HTR-8/SVneo (cell line): ENCODE data around the genes KRTAP1-1, KRTAP2-2, KRTAP4-5 and KRTAP9-1.

GRCh38 chr17:40548425-40548895, 16.8 kb downstream of the CCR7 start:
- RRBS: no CpG with 5 or more reads among the region's 9 CpGs

- RRBS: no CpG with 5 or more reads among the region's 16 CpGs
These were observed 8.3 kb downstream of the CCR7 start for GRCh38 chr17:40556777-40557488.

DNA sequence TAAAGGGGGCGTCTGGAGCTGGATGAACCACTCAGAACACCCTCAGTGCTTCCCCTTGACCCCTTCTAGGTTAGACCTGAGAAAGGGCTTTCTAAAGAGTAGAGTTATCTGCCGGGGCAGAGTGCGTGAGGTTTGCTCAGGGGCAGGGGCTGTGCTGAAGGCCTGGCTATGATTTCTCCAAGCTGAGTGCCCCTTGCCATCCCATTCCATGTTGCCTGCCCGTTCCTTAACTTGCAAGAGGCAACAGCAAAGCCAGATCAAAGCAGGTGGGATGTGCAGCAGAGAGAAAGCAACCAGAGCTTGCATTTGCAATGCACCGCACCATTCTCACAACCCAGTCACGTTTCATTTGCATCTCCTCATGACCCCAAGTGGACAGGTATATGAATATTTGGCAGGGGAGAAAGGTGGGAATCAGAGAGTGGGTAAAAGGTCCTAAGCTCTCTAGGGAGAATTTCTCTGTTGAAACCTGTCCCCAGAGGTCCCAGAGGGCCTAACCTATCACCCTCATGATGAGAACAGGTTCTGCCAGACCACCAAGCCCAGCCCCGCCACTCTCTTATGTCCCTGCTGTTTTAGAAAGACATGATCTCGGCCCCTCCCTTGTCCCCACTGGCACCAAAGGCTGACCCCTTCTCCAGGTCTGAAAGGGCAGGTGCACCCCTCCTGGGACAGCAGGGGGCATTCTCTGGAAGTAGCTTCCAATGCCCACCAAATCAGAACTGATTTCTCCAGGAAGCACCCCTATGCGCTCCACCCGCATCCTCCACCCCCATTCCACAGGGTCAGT, 521 bp downstream of the CCR7 start:
- RRBS: no CpG with 5 or more reads among the region's 10 CpGs

DNA sequence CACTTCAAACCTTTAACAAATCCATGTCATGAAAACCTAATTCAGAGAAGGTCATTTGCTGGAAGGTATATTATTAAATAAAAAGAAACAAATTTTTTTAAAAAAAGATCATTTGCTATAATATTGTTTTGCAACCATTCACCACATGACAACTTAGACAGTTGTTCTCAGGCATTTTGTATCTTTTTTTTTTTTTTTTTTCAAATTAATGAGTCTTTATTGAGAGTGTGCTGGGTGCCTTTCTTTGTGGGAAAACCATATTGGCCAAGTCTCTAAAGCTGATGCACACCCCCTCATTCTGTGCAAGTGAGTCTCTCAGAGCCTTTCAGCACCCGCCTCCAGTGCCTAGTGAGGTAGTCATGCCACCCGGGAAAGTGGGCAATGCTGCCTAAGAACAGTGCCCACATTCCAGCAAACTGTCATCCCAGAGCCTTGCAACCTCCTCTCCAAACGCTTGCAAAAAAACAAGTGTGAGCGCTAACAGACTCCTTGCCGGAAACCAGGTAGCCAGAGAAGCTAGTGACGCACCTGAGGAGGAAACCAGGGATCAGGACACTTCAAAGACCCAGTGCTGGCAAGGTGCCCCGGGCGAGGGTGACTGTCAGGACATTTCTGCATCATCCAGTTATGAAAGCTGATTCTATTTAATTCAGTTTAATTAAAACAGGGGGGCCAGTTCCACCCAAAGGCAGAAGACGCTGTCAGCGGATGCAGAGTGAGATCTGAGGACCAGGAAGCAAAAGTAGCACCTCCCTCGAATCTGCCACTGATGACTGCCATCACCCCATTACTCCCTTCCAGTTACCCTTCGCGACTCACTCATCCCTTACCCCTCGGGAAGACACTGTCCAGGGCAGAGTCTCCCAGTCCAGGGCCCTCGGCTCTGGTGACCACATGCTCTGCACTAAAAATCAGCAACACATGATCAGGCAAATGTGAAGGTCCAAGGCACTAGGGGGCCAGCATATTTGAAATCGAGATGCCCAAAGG, 34.9 kb downstream of the SMARCE1 start:
- RRBS: 66% methylated on average over 5 of the region's 16 CpGs

- RRBS: 87% methylated on average over 13 of the region's 34 CpGs
These were observed 2.9 kb downstream of the KRT27 start for GRCh38 chr17:40779494-40779864.

DNA sequence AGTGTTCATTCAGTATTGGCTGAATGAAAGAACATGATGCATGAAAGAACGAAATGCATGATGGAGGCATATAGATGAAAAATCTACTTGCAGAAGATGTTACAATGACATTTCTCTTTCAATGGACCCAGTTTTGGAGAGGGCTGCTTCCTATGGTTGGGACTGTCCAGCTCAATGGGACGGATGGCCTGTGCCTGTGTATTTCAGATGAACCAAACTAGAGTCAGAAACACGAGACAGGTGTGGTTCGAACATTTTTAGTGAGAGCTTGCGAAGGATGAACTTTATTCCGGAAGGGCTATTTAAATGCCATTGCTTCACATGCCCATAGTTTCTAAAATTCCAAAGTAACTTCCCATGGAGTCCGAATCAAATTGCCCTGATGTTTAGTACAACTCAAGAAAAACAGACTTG, 1.5 kb downstream of the KRT20 start:
- RRBS: no CpG with 5 or more reads among the region's 7 CpGs

- RRBS: no CpG with 5 or more reads among the region's 2 CpGs
These were observed 21.8 kb downstream of the KRT23 start for GRCh38 chr17:40915585-40916073.

DNA sequence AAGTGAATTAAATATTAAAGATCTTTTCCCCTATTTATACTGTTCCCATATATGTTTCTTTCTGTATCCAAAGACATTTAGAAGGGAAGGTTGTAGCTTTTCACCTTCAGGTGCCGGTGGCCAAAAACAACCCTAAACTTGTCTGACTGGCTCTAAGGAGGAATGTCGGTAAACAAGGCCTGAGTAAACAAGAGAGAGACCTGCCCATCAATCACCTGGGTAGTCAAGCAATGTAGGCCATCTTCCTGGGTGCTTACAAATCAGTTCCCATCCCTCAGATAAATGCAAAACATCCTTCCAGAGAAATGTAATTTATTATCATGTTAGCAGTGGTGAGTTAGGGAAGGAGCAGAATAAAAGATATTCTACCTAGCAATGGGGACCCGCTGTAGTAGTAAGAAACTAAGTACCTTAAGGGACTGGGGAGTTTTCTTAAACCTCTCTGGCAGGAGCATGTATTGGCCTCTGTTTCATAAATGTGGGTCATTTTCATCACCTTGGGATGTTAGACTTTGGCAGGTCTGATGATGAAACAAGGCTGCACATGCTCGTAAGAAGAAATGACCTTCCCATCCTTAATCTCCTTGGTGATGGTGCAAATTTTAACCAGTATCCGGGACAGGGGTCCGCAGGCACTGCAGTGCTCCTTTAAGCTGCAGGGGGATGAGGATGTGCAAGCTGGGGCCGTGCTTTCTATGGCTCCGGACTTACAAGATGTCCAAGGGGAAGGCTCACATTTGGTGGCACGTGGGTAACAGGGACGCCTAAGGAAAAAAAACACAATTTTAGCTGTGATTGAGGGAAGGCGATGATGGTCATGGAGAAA, 8.4 kb downstream of the KRT39 start:
- RRBS: 98% methylated on average over 4 of the region's 11 CpGs

DNA sequence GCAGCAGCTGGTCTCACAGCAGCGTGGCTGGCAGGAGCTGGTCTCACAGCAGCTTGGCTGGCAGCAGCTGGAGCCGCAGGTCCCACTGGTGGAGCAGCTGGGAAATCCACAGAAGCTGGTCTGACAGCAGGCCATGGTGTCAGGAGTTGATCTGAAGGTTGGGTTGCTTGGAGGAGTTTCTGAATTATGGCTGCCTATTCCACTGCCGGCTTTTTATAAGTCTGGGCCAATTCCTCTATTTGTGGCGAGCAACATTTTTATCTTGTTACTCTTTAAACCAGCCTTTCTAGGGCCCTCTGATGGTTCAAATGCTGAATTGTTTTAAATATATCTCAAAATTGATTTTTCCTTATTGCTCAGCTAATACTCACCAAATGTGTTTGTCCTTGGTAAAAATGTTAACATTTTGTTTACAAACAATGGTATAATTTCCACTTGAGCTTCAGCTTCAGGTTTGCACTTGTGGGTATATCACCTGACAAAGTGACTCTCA, at the start of gene KRTAP1-1:
Gene KRTAP1-1, minus strand, starts transcription at position 188 of the 493 bp plus-strand sequence.
- RRBS: no CpG with 5 or more reads among the region's 4 CpGs

DNA sequence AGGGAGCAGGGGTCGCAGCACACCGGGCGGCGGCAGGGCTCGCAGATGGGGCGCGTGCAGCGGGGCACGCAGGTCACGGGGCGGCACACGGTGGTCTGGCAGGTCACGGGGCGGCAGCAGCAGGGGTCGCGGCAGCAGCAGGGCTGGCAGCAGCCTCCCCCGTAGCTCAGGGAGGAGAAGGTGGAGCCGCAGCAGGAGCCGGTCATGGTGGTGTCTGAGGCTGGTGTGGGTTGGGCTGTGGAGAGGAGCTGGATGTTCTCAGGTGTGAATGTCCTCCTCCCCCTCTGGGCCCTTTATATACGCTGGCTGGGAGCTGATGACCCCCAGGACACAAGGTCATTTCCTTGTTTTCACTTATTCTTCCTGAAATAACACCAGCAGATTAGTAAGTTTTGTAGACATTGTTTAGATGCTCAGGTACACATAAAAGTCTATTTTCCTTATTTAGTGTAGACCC, at the start of gene KRTAP2-2:
Gene KRTAP2-2, minus strand, starts transcription at position 225 of the 457 bp plus-strand sequence.
- RRBS: no CpG with 5 or more reads among the region's 20 CpGs

DNA sequence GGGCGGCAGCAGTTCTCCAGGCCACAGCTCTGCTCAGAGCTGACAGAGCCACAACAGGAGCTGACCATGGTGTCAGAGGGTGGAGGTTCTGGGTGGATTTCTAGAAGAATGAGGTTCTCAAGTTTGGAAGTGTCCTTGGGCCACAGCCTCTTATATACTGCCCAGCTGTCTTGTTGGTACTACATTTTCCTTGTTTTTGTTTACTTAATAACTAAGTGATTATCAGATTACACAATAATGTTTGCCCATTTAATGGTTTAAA, at the start of gene KRTAP4-5:
Gene KRTAP4-5, minus strand, starts transcription at position 126 of the 262 bp plus-strand sequence.
- RRBS: no CpG with 5 or more reads among the region's 1 CpG

DNA sequence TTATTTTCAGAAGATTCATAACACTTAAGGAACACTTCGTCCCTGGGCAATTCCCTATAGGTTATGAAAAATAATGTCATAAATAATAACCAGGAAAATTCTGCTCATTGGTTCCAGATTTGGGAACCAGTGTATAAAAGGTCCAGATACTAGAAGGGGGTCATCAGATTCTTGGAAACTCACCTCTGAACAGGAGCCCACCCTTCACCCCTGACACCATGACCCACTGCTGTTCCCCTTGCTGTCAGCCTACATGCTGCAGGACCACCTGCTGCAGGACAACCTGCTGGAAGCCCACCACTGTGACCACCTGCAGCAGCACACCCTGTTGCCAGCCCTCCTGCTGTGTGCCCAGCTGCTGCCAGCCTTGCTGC, at the start of gene KRTAP9-1:
Gene KRTAP9-1, plus strand, starts transcription at position 219 of the 374 bp plus-strand sequence.
- RRBS: no CpG with 5 or more reads among the region's 1 CpG

DNA sequence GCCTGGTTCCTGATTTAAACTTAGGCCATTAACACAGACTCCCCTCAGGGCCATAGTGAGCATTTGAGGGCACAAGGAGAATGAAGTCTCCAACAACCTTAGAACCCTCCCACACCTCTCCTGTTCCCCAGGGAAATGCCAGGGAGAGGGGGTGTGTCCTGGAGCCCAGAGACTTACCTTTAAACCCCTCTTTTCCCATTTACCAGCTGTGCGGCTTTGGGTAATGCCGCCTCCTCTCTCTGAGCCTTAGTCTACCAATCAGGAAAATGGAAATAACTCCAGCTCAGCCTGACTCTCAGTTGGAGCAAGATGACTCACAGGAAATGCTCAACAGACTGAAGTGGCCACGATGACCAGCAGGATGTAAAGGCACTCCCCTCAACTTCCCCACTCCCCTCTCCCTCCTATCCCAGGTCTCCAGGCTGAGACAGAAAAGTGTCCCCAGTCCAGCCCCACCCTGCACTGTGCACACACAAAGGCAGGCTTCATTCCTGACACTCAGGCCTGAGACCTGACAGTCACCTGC, 2.9 kb upstream of the KRT15 start:
- RRBS: no CpG with 5 or more reads among the region's 3 CpGs

- RRBS: no CpG with 5 or more reads among the region's 6 CpGs
These were observed 4.2 kb upstream of the KRT15 start for GRCh38 chr17:41522782-41523395.

DNA sequence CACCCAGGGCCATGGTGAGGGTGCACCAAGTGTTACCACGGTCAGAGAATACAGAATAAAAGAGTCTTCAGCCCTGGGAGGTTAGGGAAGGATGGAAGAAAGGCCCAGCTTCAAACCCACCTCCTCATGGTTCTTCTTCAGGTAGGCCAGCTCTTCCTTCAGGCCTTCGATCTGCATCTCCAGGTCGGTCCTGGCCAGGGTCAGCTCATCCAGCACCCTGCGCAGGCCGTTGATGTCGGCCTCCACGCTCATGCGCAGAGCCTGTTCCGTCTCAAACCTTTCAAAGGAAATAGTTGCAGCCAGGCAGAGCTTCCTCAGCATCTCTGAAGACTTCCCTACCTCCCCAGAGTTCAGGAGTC, 3.4 kb downstream of the KRT19 start:
- RRBS: no CpG with 5 or more reads among the region's 9 CpGs

GRCh38 chr17:41532766-41533347, 4.7 kb upstream of the KRT19 start:
- RRBS: no CpG with 5 or more reads among the region's 7 CpGs

- RRBS: 3% methylated on average over 3 of the region's 10 CpGs
These were observed 19.8 kb upstream of the KRT19 start for GRCh38 chr17:41547861-41548413.

DNA sequence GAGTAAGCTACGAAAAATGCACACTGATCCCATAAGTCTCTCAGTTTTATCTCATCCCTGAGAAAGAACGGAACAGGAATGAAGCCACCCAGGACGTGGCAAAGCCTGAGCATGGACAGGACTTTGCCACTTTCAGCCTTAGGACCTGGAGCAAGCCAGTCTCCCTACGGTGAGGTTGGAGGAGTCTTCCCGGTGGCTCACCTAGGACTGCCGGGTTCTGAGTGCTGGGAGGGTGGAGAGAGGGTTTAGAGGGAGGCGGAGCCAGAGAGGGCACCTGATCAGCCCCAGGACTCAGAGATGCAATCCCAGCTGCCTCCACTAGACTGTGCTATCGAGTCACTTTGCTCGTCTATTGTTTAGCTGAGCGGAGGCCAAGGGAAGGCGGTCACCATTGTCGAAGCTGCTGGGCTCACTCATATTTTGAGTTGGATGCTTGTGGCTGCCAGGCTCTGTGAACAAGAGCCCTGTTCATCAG, 7.2 kb downstream of the KRT14 start:
- RRBS: no CpG with 5 or more reads among the region's 12 CpGs

- RRBS: no CpG with 5 or more reads among the region's 33 CpGs
These were observed 3.4 kb downstream of the KRT14 start for GRCh38 chr17:41583062-41584004.